Measurements from ENCODE around the genes RRBP1, RBBP9 and SEC23B.

DNA sequence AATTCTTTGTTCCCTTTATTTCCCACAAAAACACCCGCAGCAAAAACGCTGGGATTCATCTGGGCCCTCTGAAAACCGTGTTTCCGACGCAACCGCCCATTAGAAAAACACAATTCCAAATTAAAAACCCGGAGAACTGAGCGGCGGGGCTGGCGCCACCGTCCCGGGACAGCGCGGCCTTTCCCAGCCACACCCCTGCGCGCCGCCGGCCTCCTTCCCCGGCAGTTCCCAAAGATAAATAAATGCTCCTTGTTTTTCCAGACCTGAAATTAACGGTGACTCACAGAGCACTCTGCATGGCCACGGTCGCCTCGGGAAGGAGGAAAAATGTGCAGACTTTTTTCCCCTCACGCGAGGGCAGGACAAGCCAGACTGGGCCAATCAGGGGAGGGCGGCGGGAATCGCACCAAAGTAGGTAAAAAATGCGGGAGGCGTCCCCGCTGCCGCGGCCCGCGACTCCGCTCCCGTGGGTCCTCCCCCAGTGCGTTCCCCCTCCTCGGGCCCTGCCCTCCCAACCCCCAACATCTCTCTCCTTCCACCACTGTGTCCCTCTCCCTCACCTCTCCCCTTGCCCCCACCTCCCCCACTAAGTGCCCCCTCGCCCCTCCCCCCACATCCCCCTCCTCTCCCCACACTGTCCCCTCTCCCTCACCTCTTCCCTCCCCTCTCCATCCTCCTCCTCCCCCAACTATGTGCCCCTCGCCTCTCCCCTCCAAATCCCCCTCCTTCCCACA lies 800 bp upstream of the DSTN start:
- PRO-cap: bidirectional peak, plus-strand start at position 266 of the sequence, minus-strand start at position 313 of the sequence
- RAMPAGE, long total RNA, 3 experiments: no peak in any of the 3 experiments

DNA sequence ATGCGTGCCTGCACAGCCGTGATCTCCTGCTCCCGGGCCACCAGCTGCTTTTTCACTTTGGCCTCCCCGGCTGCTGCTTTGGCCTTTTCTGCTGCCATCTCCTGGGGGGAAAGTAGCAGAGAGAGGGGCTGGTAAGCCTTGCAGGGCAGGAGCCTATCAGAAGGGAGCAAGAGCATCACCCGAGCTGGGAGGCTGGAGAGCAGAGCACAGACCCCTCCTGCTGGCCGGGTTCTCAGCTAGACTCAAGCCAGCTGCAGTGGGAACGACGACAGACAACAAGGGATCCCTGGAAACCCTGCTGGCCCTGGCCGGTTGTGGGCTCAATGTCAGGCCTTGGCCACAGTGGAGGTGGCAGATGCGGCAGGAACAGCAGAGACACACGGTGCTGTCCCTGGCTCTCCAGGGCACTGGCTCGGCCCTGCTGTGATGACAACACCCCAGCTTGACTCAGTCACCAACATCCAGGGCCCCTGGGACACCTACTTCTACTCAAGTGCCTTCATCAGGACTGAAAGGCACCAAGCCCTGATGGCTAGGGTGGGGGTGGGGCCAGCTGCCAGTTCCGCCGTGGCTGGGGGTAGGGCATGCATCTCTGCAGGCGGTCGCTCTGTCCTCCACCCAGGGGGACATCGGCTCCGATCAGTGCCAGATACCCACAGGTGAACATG lies 45.3 kb downstream of the RRBP1 start:
- PRO-cap: no peak
- RAMPAGE, long total RNA, 3 experiments: no peak in any of the 3 experiments

GRCh38 chr20:17656889-17657651 lies 25.0 kb downstream of the RRBP1 start:
- PRO-cap: no peak
- RAMPAGE, long total RNA, 3 experiments: no peak in any of the 3 experiments

DNA sequence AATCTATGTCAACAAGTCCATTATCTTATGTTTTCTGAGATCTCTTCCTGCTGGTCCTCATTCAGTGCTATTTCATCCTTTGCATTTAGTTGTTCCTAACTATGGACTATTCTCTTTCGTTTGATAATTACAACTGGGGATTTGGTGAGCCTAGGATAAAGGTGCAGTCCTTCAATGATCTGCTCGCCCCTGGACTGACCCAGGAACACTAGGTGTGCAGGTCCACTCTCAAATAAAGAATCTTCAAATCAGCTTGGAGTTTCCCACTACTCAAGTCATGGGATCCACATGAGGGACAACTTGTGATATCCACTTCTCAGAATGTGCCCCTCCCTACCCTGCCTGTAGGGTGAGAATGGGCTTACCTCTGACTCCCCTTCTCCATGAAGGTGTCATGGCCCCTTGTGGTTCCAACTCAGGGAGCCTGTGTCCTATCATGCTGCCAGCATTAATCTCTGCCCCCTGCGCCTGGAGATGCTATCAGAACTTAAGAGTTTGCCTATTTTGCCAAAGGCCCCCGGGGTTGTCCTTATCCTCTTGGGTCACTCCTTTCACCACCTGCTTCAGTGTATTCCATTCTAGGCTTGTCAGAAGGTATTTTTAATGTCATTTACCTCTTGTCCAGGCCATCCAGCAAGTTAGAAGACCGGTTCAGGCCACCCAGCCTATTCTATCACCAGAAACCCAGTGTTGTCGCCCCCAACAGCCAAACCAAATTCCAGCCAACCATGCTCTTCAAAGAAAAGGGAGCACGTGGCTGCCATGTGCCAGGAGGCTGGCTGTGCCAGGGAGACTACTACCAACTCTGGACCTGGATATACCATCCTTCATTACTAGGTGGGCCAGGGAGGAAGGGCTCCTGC lies 10.6 kb downstream of the RRBP1 start:
- PRO-cap: no peak
- RAMPAGE, long total RNA, 3 experiments: no peak in any of the 3 experiments

GRCh38 chr20:17682071-17682400 lies at the start of gene RRBP1:
RRBP1 (minus strand) TSS chr20:17682242.
- PRO-cap: bidirectional peak, plus-strand start at chr20:17682652, minus-strand start at chr20:17682242
- RAMPAGE, long total RNA, 3 experiments: start-site peak on the minus strand in 1 of 3 experiments, at chr20:17682199-17682248 at its widest, 290 reads per replicate

- PRO-cap: no peak
- RAMPAGE, long total RNA, 3 experiments: no peak in any of the 3 experiments
These were observed 1.3 kb upstream of the RRBP1 start for GRCh38 chr20:17683208-17683800.

DNA sequence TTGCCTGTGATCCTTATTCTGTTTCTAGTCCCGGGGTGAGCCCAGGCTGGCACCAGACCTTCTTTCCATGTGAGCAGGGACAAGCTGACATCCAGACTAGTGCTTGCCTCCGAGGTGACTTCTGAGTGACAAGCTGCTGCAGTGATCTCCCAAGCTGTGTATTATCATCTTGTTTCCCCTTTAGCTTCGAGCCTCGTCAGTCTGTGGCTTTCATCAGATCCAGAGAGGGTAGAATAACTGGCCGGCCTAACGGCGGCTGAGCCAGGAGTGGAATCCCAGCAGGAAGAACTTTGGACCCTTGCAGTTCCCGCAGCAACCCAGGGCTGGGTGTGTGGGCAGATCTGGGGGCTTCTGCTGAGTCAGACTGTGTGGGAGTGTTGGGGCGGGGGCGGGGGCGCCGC lies 10.8 kb downstream of the BANF2 start:
- PRO-cap: no peak
- RAMPAGE, long total RNA, 3 experiments: no peak in any of the 3 experiments

GRCh38 chr20:17841751-17842305 lies 126.8 kb downstream of the SNX5 start:
- PRO-cap: no peak
- RAMPAGE, long total RNA, 3 experiments: no peak in any of the 3 experiments

DNA sequence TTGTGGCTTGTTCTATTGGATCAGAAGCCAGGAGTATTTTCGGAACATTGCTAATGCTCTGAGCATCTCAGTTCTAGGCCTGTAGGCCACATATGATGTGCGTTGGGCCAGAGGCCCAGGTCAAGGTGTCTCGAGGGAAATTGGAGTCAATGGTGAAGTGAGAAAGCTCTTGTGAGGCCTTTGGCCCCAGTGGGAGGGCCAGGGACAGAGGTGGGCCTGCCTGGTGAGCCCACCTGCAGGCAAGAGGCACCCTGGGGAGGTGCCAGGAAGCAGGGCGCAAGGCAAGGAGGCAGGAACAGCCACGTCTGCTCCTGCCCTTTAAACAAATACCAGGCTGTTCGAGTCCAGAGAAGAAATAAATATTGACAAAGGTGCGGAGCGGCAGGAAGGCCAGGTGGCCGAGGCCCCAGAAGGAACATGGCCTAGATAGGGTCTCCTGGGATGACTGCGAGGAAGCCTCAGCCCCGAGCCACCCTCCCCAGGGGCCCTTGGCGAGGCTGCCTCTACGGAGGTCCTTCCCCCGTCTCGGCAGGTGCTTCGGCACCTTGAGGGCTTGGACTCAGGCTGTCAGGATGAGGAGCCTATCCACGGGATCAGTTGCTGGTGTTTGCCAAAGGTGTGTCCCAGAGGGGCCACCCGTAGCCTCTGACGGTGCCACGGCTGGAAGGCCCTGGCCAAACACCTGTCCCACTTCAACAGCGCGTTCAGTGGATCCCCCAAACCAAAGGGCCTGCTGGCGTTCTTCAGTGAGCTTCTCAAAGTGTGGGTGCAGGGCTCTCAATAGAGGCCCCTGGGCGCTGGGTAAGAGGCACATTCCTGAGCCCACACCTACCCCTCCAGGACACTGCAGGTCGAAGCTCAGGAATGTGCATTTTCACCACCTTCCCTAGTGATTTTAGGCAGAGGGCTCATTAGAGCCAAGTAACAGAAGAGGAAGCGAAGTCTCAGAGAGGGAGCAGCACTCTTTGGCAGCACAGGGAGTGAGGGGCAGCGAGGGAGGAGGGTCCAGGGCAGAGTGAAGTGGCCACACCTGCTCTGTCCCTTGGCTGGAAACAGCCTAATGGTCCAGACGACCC lies 39.9 kb downstream of the SNX5 start:
- PRO-cap: no peak
- RAMPAGE, long total RNA, 3 experiments: no peak in any of the 3 experiments

- PRO-cap: no peak
- RAMPAGE, long total RNA, 3 experiments: no peak in any of the 3 experiments
These were observed 25.9 kb downstream of the OVOL2 start for GRCh38 chr20:18031775-18032300.

DNA sequence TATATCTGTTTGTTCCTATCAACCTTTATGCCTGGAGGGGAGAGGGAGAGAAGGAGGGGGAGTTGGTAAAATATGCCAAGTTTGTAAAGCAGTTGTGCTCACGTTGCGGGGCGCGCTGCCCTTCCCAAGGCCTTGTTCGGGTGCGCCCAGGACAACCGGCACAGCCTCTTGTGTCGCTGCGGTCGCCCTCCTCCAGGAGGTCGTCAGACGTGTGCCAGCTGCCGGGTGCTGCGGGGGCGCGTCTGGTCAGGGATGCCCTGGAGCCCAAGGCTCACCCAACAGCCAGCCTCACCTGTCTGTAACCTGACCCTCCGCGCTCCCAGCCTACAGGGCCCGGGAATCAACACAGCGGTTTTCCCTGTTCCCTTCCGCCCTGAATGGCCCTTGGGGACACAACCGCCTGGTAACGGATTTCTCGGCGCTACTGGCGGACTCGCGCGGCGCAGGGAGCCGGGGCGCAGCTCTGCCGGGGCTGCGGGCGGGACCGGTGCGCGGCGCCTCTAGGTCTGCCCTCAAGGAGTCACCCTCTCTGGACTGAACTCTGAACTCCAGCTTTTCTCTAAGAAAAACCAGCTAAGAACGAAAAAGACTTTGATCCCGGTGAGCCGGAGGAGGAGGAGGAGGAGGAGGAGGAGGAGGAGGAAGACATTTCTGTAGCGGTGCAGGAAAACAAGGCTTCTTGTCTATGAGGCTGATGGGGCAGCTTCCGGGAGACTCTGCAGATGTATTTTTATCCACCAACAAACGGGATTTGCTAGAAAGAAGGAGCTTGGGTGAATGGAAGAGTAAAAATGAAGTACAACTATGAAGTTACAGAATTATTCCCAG lies 1.3 kb upstream of the OVOL2 start:
- PRO-cap: no peak
- RAMPAGE, long total RNA, 3 experiments: no peak in any of the 3 experiments

DNA sequence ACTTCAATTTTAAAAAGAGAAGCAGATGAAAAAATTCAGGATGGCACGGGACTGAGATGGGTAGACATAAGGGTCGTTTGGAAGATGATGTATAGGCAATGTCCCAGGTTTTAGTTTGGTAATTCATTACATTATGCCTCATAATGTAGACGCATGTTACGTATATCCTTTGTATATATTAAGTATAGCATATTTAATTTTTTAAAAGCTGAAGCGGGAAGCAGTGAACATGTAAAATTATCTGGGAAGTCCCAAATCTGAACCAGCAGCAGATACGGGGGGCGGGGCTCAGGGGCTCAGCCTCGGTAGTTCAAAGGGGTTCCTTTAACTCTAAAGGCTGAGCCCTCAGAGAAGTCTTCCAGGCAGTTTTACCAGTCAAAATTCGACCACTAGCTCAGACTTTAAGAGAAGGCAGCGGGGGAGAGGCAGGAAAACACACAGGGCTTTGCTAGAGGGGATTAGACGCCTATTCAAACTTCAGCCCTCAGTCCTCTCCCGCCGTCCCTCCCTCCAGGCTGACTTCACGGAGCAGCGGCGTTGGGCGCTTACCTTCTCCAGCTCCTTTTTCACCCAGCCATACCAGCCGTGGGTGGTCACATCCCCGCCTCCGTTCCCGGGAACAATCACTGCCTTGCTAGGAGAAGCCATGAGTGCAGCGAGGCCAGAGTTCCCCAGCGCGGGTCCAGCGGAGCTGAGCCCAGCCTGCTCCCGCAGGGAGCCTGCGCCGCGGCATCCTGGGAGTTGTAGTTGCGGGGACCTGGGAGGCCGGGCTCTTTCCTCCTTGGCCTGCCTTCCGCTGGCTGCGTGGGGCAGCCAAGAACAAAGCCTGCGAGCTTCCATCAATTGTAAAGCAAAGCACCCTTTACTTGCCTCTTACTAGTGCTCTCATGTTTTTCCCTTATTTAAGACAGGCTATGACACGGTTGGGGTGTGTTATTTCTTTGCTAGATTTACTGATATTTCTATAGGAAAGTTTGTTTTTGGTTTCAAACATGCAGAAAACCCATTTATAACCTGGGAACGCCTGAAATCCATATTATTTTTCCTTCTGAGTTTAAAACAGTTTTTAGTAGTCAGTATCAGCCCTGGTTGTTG lies at the start of gene RBBP9:
RBBP9 (minus strand) TSS at position 706 of the 1,095 bp plus-strand sequence.
- PRO-cap: unidirectional peak, minus-strand start at position 736 of the sequence
- RAMPAGE, long total RNA, 3 experiments: start-site peak on the minus strand in 3 of 3 experiments, centred at positions 664 to 695 of the sequence, 27 to 75 reads per replicate

GRCh38 chr20:18507251-18508341 lies at the start of gene SEC23B:
SEC23B (plus strand) TSS chr20:18507940.
- PRO-cap: bidirectional peak, plus-strand start at chr20:18507564, minus-strand start at chr20:18507462; bidirectional peak, plus-strand start at chr20:18507898, minus-strand start at chr20:18507783
- RAMPAGE, long total RNA, 3 experiments: start-site peak on the plus strand in 3 of 3 experiments, at chr20:18507894-18507945 at its widest, 72 to 174 reads per replicate

DNA sequence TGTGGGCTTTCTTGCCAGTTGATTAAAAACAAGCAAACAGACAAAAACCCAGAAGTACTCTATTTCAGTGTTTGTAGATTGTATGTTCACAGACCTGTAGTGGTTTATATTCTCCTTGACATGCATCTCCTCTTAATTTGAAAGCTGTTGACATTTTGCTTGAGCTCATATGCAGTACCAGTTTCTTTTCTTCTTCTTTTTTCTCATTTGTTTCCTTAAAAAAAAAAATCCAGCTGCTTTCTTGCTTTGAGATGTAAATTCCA lies 74.1 kb upstream of the SCP2D1 start:
- PRO-cap: no peak
- RAMPAGE, long total RNA, 3 experiments: no peak in any of the 3 experiments

GRCh38 chr20:19254307-19254833 lies 41.9 kb downstream of the SLC24A3 start:
- PRO-cap: no peak
- RAMPAGE, long total RNA, 3 experiments: no peak in any of the 3 experiments

DNA sequence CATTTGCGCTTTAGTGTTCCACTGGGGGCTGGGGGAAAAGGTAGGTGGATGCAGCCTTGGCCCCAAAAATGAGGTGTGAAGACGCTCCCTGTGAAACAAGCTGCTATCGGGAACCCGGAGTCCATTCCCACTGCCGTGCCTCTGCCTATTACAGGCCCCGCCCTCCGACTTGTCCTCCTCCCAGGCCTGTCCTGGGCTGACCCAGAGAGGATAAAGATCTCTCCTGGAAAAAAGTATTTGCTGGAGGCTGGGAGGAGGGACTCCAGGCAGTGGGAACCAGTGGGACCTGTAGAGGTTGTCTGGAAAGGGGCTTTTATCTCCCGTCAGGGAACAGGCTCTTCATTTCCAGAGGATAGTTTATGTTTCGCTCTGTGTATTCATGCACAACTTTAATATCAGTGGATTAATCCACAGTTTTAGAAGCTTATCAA lies 215.1 kb downstream of the SLC24A3 start:
- PRO-cap: no peak
- RAMPAGE, long total RNA, 3 experiments: no peak in any of the 3 experiments

DNA sequence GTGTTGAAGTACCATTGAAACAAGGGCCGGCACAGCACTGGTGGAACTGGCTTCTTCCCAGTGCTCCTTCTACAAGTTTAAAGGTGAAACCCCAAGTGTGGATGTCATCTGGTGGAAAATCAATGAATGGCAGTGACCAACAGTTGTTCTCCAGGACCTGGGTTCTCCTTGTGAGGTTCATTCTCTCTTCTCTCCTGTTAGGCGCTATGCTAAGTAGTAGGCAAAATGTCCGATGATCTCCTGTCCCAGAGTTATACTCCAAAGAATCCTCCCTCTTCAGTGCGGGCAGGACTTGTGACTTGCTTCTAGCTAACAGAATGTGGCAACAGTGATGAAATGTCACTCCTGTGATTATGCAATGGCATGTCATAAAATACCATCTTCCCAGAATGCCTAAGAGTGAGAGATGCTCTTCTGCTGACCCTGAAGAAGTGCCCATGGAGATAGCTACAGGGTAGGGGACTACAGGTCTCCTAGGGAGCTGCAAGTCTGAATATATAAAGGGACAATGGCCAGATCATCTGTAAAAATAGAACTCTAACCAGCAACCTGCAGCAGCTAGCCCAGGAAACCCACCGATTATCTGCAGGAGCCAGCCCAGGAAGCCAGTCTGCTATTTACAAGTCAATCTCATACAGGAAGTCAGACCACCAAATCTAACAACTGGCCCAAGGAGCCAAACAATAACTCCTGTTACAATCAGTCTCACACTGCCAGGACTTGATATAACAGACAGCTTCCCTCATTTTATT lies 14.7 kb upstream of the RIN2 start:
- PRO-cap: no peak
- RAMPAGE, long total RNA, 3 experiments: no peak in any of the 3 experiments

DNA sequence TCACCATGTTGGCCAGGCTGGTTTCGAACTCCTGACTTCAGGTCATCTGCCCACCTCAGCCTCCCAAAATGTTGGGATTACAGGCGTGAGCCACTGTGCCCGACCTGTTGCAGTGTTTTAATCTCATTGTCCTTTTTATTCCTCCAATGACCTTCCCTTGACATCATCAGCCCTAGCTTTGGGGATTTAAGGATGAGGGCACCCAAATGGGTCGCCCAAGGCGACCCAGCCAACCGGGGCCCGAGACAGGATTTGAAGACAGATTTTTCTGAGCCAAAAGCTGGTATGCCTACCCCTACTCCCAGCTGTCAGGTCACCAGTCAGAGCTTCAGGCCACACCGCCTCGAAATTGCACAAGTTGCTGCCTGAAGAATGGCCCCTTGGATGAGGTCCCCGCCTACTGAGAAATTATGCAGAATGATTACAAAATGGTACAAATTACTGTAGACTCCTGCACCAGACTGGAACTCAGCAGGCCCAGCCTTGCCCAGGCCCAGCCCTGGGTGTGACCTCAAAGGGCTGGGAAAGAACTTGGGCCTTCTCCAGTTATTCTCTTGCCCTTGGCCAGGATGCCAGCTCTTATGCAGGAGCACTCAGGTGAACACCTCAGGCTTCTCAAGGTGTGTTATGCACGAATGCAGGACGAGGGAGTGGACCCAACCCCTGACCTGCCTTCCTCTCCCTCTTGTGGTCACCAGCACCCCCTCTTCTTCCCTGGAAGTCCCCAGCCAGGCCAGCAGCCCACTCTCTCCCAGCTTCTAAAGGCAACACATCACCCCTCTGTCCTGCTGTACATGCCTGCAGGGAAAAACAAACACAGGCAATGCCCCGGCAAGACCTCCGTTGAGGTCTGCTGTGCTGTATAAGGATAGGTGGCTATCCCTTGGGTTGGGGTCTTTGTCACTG lies 88.8 kb upstream of the NAA20 start:
- PRO-cap: no peak
- RAMPAGE, long total RNA, 3 experiments: no peak in any of the 3 experiments

GRCh38 chr20:19937233-19938307 lies 79.6 kb upstream of the NAA20 start:
- PRO-cap: unidirectional peak, minus-strand start at chr20:19937377
- RAMPAGE, long total RNA, 3 experiments: no peak in any of the 3 experiments

DNA sequence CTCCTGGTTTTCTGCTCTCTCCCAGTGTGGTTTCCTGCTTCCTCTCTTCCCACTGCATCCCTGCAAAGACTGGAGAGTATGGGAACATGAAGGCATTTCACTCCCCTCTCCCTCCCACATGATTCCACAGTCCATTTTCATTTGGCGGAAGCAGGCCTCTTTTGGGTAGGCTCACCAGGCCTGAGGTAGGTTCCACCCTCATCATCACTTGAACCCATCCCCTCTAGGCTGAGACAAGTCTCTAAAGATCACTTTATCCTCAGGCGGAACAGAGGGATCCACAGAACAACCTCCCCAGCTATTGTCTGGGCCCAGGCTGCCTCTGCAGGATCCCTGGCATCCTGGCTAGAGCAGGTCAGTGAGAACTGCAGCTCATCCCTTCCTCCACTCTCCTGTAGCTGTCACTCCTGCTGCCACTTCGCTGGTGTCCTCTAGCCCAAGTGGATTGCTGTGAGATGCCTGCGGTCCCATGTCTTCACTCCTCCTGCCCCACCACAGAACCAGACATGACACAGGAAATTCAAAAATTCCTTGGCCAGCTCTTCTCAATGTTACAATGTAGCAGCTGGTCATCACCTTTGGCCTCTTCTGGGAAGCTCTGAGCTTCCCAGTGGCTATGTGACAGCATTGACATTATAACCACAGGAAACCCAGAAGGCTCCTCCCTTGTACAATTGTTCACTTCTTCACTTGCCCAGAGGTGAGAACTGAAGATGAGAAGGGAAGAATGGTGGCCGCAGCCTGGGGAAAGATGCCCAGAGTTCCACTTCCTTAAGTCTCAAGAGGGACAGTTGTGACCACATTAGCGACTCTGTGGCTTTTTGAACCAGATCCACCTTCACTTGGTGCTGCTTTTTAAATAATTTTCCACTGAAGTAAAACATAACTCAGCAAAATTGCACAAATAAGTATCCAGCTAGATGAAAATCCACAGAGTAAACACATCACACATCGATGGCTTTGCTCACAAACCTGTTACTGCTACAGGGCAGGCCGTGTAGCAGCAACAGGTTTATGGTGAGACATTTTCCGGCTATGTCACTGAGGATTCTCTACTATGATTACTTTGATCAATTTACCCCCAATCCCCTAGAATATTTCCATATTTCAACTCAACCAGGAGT lies 76.2 kb upstream of the NAA20 start:
- PRO-cap: no peak
- RAMPAGE, long total RNA, 3 experiments: no peak in any of the 3 experiments